ENCODE results near the genes ADAMTS19 and IL3.

GRCh38 chr5:129096433-129096628, 1.8 kb downstream of the ISOC1 start:
- PRO-cap, 7 experiments = no peak in any of the 7 experiments

DNA sequence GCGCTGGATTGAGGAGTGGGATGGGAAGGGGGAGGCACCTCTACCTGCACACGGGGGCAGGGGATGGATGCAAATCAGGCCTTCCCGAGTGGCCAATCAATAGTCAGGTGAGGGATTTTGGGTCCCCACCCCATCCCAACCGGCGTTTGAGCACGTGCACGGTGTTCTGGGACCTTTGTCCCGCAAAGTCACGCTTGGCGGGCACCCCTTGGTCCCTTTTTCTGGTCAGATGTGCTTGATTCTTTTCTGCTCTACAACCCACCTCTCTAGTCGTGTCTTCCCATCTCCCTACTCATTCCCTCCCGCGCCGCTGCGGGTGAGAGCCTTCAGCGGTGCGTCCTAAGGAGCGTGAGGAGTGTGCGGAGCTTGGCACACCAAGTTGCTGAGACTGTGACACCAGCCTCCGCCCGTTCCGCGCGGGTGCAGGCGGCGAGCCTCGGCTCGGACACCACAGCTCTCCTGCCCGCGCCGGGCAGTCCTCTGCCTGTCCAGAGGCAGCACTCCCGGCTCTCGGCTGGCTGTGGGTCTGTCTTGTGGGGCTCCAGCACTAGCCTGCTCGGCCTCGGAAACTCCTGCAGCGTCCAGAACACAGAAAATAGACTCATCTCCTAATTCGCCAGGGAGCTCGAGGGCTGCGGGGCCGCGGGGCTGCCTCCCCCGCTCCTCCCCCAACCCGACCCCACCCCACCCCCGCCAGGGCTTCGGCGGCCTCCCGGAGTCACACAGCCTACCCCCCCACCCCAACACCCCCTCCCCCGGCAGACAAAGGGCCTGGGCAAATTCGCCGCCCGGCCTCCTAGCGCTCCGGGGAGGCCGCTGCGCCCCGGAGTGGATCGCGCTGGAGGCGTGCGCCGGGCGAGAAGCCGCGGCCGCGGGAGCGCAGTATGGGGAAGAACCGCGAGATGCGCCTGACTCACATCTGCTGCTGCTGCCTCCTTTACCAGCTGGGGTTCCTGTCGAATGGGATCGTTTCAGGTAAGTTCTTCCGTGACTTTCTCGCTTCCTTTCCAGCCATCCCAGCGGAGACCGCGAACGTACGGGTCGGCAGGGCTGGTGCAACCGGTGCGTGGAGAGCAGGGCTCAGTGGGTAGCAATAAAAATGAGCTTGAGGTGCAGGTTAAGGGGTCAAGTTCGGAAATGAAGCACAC, at the start of gene ADAMTS19:
Gene ADAMTS19 (plus strand): TSS at position 791 of the 1,148 bp plus-strand sequence.
- PRO-cap, 7 experiments = no peak in any of the 7 experiments

DNA sequence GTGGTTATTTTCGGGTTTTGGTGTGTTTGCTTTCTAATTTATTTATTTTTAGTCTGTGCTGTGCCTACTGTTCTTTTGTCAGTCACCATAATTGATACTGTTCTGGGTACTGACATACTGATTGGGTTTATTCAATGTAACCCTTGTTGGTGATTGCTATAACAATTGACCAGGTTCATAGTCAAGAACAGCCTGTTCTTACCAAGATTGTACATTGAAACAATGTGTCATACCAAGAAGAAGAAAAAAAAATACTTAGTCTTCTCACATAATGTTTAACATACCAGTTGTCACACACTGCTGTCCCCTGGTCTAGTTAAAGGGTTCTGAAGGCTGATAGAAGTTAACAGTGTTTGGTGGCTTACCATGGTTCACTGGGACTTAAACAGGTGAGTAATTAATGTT, 18.6 kb upstream of the CDC42SE2 start:
- PRO-cap, 7 experiments = no peak in any of the 7 experiments

- PRO-cap, 7 experiments = peak in 2 of 7 experiments; most common plus-strand start chr5:131349534 (in 1)
Observed at GRCh38 chr5:131349278-131349730, 85.5 kb downstream of the CDC42SE2 start.

DNA sequence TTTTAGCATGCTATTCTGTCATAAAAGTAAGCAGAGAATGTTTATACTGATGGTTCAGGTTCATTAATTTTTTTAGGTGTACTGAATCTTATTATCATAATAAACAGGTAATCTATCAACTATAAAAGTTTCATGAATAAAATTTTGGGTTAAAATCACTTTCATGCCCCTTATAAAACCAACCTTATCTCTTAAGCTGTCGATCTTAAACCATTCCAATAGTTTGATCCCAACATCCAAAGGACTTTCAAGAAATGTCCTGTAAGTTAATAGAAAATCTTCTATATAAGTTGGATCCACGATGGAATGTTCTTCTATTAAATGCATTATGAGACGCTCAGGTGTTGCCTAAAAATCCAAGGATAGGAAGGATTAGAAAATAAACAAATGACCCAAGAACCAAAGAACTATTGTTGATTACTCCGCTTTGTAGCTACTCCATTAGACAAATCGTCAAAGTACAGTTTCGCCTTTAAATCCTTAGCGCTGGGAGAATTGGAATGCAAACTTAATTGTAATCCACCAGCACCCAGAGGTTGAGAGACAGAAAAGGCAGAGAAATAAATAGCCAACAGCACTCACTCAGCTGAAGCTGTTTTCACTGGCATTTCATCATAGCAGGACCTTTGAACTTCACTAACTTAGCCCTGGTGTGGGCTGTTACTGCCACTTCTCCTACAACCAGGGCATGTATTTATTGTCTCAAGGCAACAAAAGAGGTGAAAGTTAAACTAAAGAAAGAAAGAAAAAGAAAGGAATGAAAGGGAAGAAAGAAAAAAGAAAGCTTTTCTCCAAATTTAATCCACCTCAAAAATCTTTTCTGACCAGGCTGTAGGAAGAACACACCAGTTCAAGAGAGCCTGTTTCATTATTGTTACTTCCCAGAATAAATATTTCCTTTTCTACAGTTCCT, 136.5 kb downstream of the RAPGEF6 start:
- PRO-cap, 7 experiments = no peak in any of the 7 experiments

DNA sequence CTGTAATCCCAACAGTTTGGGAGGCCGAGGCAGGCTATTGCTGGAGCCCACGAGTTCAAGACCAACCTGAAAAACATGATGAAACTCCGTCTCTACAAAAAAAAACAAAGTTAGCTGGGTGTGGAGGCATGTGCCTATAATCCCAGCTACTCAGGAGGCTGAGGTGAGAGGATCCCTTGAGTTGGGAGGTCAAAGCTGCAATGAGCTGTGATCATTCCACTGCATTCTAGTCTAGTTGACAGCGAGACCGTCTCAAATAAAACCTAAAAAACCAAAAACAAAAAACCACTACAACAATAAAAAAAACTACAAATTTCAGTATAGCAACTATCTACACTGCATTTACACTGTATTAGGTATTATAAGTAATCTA, 97.2 kb downstream of the RAPGEF6 start:
- PRO-cap, 7 experiments = no peak in any of the 7 experiments

GRCh38 chr5:131660852-131661795, 26.1 kb upstream of the RAPGEF6 start:
- PRO-cap, 7 experiments = no peak in any of the 7 experiments

- PRO-cap, 7 experiments = no peak in any of the 7 experiments
Observed at GRCh38 chr5:131702812-131703722, 68.0 kb upstream of the RAPGEF6 start.

DNA sequence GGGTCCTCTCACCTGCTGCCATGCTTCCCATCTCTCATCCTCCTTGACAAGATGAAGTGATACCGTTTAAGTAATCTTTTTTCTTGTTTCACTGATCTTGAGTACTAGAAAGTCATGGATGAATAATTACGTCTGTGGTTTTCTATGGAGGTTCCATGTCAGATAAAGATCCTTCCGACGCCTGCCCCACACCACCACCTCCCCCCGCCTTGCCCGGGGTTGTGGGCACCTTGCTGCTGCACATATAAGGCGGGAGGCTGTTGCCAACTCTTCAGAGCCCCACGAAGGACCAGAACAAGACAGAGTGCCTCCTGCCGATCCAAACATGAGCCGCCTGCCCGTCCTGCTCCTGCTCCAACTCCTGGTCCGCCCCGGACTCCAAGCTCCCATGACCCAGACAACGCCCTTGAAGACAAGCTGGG, at the start of gene IL3:
Gene IL3 (plus strand): TSS at position 274 of the 422 bp plus-strand sequence.
- PRO-cap, 7 experiments = no peak in any of the 7 experiments

DNA sequence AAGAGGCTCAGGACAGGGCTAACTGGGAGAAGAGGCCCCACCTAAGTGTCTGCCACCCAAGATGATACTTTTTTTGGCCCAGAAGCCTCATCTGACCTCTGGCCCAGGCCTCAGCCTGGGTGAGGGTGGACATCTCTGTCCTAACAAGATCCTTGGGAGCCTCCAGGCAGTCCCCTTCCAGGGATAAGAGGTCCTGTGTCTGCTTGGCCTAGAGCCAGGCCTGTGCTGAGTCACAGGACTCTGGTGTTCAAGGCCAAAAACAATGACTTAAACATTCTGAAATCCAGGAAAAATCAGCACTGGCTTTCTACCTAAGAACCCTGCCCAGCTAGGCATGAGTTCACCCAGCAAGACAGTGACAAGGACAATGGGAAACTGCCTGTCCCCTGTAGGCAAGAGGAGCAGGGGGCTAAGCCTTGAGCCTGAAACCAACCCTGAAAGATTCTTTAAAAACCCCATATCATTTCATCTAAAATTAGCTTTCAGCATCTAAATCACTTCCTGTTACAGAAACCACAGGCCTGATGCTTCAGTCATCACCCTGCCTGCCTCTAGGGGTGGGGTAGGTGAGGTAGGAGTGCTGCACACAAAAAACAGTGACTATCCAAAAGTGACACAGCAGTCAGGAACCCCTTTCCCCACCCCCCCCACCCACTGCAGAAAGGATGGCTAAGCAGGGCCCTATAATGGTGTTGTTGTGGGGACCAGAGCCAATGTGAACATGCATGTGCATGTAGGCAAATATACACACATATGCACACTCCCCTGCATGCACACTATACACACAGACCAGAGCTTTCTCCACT, 29.9 kb downstream of the CSF2 start:
- PRO-cap, 7 experiments = peak in 6 of 7 experiments; most common plus-strand start position 599 of the sequence (in 2); most common minus-strand start position 448 of the sequence (in 6)

- PRO-cap, 7 experiments = no peak in any of the 7 experiments
Observed at GRCh38 chr5:132268034-132268616, 10.6 kb downstream of the PDLIM4 start.

DNA sequence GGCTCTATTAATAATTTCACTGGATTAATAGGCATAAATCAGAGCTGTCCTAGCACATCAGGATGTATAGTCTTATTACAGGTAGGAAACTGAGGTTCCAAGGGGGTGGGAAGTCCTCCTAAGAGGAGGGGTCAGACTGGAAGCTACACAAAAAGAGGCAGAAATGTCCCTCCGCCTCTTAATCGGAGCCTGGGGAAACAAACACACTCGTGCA, 1.3 kb upstream of the SLC22A4 start:
- PRO-cap, 7 experiments = no peak in any of the 7 experiments

DNA sequence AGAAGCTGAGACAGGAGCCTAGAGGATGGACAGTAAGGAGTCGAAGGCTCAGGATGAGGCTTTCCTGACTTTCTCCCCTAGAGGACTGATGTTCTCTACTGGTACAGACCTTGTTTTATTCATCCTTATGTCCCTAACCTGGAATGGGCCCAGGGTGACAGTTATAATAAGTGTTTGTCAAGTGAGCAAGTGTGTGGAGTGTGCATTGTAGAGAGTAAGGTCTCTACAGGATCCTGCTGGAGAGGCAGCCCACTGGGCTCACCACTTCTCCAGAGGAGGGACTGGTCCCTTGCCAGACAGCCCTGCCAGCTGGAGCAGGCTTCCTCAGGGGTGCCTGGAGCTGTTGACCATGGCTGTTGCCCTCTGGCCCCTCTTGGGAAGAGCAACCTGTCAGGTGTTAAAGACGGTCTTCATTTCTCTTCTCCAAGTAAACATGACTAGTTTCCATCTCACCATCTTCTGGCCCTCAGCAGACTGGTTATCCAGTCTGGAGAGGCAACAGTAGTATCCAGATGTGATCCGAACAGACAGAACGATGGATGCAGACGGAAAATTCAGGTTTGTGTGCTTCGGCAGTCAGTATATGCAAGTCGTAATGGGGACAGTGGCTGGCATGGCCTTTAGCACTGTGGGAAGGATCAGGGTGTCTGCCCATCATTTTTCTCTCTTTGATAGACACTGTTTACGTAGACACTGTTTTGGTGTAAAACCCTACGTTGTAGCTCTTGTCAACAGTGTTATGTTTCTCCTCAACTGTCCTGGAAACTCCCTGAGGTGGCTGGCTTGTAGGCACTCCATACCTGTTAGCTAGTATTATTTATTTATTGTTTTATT, 19.9 kb downstream of the IRF1 start:
- PRO-cap, 7 experiments = peak in 1 of 7 experiments; most common plus-strand start position 172 of the sequence (in 1); most common minus-strand start position 81 of the sequence (in 1)

GRCh38 chr5:132475426-132476548, 14.8 kb downstream of the IRF1 start:
- PRO-cap, 7 experiments = no peak in any of the 7 experiments

DNA sequence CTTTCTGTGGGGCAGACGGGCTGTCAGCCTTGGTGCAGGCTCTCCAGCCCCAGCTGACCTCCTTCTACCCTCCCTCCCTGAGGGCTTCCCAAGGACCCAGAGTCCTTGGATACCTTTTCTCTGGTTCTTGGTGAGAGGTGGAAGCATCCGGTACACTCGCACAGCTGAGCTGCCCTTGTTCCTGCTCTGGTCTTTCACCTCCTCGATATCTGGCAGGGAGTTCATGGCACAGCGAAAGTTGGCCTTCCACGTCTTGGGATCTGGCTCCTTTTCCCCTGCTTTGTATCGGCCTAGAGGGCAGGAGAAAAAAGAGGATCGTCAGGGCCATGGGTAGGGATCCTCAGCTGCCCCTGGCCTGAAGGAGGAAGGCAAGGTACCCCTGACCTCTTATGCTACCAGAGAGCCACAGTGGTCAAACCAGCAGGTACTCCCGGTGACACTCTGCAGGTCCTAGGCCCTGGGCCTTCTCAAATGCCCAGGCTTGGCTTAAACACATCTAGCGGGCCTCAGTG, 3.7 kb downstream of the IRF1 start:
- PRO-cap, 7 experiments = no peak in any of the 7 experiments

GRCh38 chr5:132491822-132491912, 1.1 kb upstream of the IRF1 start:
- PRO-cap, 7 experiments = no peak in any of the 7 experiments

DNA sequence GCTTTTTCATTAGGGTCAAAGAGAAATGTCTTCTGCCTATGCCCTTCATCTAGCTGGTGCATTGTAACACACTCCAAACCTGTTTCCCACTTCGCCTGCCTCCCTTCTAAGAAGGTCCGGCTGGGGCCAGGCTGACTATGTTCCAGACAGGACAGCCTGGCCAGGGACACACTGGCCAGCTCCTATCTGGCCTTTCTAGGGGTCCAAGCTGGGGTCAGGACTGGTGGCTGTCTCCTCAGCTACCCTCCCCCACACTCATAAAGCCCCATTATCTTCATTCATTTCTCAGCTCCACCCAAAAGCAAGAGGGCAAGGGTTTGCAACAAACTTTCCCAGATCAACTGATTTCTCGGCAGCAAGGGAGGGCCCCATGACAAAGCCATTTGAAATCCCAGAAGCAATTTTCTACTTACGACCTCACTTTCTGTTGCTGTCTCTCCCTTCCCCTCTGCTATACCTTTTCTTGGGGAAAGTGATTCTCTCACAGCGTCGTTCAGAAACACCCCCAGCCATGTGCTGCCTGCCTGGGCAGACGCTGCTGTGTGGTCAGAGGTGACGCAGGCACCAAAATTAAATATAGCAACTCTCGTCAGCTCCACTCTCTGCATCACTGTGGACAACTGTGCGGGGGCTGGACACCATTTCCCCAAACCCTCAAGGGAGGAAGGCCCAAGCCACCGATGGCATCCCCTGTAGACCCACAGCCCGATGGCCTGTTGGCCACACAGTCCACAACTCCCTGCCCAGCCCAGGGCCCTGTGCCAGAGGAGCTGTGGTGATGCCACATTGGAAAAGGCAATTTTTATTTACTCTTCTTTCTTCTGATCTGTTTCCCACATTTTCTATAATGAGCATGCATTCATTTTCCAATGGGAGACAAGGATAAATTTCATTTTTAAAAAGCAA, 6.0 kb downstream of the IL13 start:
- PRO-cap, 7 experiments = peak in 3 of 7 experiments; most common plus-strand start position 605 of the sequence (in 2); most common minus-strand start position 455 of the sequence (in 2)

GRCh38 chr5:132666169-132666976, 7.4 kb upstream of the IL4 start:
- PRO-cap, 7 experiments = no peak in any of the 7 experiments

DNA sequence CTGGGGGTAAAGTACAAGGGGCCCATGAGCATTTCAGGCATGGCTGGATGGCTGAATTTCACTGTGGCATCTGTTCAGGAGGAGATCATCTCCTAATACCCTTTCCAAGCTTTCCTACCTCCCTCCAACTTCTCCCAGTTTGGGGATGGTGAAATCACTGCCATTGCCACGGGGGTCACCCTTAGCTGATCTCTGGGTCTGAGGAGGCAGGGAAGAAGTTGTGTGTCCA, 2.6 kb downstream of the CCNI2 start:
- PRO-cap, 7 experiments = no peak in any of the 7 experiments

DNA sequence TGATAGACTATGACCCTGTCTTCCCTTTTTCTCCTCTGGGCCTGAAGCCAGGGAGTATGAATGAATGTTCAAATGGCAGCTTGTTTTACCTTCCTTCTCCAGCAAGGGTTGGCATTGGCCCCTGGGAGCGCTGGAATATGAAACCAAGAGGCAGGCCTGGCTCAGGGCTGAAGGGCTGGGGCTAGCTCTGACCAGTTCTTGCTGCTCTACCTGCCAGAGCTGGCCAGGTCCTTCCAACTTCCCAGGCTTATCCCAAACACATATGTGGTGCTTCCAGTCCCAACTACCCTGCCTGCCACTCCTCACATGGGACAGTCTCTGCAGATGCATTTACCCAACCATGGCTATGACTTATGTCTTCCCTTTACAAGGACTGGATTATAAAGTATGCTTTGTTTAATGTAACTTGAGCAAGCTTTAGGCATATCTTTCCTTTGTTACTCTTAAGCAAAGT, 6.0 kb downstream of the CCNI2 start:
- PRO-cap, 7 experiments = no peak in any of the 7 experiments

Data from T-cell (primary cell).